Parotid gland (tissue), 1 donor: Measurements from ENCODE around the genes PCDHA1, PCDHB14, PCDHB15, SLC25A2 and PCDHGA5.

DNA sequence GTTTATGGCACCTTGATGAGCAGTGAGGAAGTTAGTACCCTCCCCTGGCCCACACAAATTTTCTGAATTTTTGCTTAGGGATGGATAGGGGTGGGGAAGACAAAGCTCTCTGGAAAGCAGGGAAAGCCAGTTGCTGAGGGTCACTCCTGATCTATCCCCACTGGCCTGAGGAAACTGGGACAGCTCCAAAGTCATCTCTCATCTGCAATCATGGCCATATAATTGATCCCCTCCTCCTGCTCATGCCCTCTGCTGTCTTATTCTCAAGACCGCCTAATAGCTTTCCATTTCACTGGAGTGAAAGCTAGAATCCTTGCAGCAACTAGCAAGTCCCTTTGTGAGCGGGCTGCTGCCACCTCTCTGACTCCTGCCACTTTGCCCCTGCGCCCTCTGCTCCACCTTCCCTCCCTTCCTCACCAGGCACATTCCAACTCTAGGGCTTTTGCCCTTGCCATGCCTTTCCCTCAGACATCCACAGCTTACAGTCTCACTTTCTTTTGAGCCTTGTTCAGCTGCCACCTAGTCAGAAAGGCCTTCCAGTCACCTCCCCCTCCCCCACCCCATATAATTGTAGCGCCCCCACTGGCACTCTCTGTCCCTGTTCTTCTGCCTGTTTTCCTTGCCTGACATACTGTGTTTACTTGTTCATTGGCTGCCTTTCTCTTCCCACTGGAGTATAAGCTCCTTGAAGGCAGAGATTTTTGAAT, 30.8 kb downstream of the CYSTM1 start:
- PRO-cap: no peak

DNA sequence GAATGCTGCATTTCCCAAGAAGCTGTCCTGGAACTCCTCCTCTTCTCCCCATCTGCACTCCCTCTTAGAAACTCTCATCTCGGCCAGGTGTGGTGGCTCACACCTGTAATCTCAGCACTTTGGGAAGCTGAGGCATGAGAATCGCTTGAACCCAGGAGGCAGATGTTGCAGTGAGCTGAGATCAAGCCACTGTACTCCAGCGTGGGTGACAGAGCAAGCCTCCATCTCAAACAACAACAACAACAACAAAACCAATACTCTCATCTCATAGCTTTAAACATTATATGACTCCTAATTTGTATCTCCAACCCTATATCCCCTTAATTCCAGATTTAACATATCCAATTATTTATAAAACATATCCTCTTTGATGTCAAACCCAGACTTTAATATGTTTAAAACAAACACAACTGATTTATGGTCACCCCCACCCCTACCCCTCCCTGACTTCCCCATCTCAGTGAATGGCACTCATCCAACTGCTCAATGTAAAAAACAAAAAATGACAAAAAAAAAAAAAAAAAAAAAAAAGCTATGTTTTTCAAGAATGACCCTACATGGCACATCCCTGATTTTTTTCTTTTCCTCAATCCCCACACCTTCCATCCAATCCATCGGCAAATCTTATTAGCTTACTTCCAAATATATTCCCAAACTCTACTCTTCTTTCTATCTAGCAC, 46.6 kb downstream of the PFDN1 start:
- PRO-cap: no peak

DNA sequence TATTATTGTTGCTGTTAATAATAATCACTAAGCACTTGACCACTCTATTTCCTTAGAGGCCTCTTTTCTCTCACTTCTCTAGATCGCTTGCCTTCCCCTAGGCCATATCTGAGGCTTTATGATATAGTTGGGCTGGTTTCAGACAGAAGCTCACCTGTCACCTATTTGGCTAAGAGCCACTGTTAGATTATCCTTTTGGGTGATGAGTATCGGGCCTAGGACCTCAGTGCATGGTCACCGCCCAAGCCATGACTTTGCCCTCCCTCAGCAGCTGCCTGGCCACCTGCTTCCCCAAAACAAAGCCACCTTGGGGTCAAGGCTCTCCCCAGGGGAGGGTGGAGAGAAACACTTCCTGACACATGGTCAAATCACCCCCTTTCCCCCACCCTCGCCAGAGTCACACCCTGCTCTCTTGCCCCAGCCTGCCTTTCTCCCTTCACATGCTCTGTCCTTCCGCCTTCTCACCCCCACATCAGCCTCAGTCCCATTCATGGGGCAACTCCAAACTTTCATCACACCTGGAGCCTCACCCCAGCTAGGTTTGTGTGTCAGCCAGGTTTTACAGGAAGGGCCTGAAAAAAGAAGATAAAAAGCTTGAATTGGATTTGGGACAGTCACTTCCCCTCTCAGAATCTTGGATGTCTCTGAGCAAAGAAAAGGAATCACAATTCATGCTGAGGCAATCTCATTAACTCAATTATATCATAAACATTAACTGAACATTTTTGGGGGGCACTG, 1.7 kb upstream of the HBEGF start:
- PRO-cap: no peak

DNA sequence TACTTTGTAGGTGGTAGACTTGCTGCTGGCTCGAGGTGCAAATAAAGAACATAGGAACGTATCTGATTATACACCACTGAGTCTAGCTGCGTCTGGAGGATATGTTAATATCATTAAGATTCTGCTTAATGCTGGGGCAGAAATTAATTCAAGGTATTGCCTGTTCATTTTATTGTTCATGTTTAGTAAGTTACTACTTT, 40.7 kb upstream of the EIF4EBP3 start:
- PRO-cap: no peak

DNA sequence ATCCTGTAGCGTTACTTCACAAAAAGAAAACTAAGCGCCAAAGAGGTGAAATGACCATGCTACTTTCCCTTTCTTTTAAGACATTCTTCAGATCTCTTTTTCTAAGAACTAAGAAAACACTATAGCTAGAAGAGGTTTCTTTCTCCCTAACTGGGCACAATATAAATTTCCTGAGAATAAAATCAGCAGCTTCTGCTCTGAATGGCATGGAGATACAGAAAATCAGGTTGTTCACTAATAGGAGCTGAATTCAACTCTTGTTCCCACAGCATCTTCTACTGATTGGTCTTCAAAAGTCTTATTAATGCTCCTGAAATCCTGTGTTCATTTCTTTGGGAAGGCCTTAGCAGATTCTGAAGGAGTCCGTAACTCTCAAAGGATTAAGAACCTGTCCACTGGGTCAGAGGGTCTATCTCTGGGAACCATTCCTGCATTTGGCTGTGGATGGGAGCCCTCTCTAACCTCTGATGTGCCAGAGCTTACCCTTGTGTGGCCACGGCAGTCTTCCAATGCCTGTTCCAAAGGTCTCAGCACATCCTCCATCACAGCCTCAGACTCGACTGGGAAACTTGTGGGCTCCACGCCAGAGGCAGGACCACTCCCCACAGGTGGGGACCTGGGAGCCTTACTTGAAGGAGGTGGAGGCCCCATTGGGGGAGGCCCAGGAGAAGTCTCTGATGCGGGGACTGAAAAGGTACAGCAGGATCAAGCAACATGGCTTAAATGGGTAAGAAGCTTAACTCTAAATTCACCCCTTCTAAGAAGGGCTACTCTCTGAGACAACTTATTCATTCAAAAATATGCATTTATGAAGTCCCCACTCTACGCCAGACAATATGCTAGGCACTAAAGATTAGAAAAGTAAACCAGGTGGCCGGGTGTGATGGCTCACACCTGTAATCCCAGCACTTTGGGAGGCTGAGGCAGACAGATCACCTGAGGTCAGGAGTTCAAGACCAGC, 4.3 kb downstream of the EIF4EBP3 start:
- PRO-cap: no peak

DNA sequence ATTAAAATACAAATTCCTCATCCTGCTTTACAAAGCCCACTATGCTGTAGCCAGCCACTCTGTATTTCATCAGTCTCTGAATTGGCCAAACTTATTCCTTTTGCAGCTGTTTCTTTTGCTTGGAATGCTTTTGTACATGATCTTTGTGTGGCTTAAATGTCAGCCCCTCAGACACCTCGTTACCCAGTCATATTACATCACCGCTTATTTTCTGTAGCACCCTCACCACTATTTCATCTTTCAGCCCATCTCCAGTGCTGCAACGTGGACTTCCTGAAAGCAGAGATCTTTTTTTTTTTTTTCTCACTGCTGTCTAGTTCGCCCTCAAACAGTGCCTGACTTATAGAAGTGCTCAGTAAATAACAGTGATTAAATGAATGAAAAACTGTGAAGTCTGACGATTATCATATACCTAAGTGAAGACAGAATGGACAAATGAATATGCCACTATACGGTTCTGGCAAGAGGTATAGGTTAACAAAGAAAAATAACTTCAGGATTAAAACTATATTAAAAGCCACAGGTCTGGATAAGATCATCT, 819 bp downstream of the SRA1 start:
- PRO-cap: no peak

DNA sequence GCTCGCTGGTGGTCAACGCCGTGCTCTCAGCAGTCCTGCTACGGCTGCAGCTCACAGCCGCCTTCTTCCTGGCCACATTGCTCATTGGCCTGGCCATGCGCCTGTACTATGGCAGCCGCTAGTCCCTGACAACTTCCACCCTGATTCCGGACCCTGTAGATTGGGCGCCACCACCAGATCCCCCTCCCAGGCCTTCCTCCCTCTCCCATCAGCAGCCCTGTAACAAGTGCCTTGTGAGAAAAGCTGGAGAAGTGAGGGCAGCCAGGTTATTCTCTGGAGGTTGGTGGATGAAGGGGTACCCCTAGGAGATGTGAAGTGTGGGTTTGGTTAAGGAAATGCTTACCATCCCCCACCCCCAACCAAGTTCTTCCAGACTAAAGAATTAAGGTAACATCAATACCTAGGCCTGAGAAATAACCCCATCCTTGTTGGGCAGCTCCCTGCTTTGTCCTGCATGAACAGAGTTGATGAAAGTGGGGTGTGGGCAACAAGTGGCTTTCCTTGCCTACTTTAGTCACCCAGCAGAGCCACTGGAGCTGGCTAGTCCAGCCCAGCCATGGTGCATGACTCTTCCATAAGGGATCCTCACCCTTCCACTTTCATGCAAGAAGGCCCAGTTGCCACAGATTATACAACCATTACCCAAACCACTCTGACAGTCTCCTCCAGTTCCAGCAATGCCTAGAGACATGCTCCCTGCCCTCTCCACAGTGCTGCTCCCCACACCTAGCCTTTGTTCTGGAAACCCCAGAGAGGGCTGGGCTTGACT, 3.6 kb downstream of the SLC35A4 start:
- PRO-cap: no peak

- PRO-cap: no peak
Observed at GRCh38 chr5:140595358-140595901, 30.8 kb downstream of the SLC35A4 start.

GRCh38 chr5:140642467-140643323, 3.4 kb downstream of the TMCO6 start:
- PRO-cap: no peak

DNA sequence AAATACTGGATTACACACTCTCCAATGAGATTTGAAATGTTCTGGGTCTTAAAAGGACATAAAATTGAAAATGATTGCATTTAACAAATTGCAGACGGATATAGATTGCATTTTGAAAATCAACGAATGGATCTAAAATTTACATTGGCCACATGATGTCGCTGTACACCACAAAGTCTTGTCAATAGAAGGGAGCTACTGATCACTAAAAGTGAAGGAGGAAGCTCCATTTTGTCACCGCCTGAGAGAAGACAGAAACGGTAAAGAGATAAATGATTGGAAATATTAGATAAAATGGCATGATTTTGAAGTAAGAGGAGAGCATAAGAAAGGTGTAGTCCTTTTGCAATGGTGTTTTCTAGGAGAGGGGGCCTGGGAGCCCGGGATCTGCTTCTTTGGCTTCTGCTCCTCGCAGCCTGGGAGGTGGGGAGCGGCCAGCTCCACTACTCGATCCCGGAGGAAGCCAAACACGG, at the start of gene PCDHA1:
Gene PCDHA1, plus strand, starts transcription at position 198 of the 473 bp plus-strand sequence.
- PRO-cap: no peak

GRCh38 chr5:140821692-140822186, 326 bp downstream of the PCDHA5 start:
- PRO-cap: no peak

- PRO-cap: no peak
Observed at GRCh38 chr5:141001165-141001829, 35.0 kb downstream of the PCDHAC2 start.

- PRO-cap: no peak
Observed at GRCh38 chr5:141095270-141095915, 978 bp downstream of the PCDHB2 start.

- PRO-cap: no peak
Observed at GRCh38 chr5:141209443-141210082, 1.0 kb downstream of the PCDHB12 start.

- PRO-cap: no peak
Observed at GRCh38 chr5:141223067-141223749, at the start of gene PCDHB14. Gene PCDHB14, plus strand, starts transcription at chr5:141223343.

- PRO-cap: no peak
Observed at GRCh38 chr5:141245092-141245989, at the start of gene PCDHB15. Gene PCDHB15, plus strand, starts transcription at chr5:141245395.

DNA sequence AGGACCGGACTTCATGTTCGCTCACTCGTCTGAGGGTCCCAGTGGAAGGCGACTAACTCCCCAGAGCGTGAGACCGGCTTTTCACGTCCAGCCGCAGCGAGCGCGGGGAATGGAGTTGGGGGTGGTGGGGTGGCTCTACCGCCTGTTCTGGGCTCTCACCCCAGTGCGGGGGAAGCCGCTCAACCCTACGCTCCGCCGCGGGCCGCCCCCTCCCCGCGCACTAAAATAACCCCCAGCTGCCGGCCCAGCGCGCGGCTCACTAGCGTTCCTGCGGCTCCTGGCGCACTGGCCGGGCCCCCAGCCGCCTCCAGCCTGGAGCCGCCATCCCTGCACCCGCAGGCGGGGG, at the start of gene SLC25A2:
Gene SLC25A2, minus strand, starts transcription at position 199 of the 346 bp plus-strand sequence.
- PRO-cap: no peak

GRCh38 chr5:141363983-141364561, at the start of gene PCDHGA5:
Gene PCDHGA5, plus strand, starts transcription at chr5:141364162.
- PRO-cap: no peak

DNA sequence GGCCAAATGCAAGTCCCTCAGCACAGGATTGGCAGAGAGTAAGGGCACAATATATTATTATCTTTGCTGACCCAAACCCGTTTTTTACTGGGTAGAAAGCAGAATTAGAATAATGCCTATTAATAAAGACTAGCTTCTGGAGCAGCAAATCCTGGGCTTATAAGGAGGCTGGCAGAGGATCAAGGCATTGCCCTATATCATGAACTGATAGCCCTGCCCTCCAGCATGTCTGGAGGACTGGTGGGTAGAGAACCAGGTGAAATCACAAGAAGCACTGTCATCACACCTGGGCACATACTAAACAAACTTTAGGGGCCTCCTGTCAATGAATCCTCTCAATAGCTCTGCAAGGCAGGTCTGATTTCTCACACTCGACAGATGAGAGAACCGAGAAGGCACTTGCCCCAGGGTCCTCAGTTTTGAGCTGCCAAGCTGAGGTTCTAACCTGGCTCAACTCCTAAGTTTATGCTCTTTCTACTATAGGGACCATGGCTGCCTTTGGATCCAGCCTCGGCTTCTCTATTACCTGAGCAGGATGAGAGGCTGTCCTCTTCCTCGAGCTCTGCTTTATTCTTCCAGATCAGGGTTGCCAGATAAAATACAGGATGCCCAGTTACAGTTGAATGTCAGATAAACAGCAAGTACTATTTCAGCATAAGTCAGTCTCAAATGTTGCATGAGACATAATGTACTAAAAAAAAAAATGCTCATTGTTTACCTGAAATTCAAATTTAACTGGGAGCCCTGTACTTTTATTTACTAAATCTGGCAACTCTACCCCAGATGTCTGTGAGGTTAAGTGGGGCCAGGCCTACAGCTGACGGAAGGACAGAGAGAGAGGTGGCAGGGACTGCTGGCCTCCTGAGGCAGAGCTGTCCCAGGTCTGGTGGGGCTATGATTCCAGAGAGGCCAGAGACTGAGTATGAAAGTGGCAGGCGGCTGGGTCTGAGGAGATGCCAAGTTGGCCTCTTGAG, 18.0 kb downstream of the PCDHGC5 start:
- PRO-cap: no peak

DNA sequence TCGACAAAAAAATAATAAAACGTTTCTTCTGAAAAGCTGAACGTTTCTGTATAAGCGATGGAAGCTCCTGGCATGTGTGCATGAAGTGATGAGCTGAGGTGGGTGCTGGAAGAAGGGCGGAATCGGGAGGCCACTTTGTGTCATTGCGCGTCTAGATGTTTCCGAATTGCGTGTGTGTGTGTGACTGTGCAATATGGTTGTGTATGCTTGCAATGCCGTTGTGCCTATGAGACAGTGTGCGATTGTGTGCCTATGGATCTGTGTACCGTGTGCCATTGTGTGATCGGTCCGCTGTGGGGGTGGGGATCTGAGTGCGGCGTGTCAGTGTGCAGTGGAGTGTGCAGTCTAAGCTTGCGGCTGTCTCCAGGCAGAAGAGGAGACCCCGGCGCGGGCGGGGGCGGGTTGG, 24.1 kb downstream of the PCDHGC5 start:
- PRO-cap: no peak